Cardiac septum (tissue), 1 donor: ENCODE measurements around the gene ID4.

- PRO-cap: unidirectional peak, plus-strand start at chr6:17277573
These were observed 3.8 kb upstream of the RBM24 start for GRCh38 chr6:17277229-17277837.

DNA sequence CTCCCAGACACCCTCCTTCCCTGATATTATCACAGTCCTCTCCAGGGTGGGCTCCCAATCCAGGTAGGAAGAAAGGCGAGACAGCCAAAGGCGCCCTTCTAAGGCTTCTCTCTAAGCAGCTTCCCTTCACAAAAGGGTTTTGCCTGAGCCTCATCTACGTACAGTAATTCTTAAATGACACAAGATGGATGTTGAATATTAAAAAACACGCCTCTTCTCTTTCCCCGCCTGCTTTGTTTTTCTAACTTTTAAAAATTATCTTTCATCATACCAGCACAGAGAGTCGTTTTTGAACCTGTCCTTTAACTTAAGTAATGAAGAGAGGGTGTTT lies 2.1 kb upstream of the RBM24 start:
- PRO-cap: no peak

GRCh38 chr6:17297590-17298318 lies 16.6 kb downstream of the RBM24 start:
- PRO-cap: unidirectional peak, minus-strand start at chr6:17297834

DNA sequence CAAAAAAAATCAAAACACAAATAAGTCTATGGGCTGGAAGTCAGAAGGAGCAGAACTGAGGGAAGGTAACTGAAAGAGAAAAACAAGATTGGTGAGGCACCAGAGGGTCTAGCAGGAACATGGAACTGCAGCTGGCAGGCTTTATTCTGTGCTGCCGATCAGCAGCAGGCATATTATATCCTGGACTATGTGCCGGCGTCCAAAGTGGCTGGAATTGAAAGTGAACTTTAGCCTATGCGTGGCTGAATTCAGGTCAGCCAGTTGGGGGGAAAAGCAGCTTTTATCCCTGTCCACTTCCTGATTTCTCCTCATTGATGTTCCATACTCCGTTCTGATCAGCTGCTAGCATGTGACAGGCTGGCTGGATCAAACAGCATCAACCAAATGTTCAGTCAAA lies 98.9 kb downstream of the CAP2 start:
- PRO-cap: no peak

DNA sequence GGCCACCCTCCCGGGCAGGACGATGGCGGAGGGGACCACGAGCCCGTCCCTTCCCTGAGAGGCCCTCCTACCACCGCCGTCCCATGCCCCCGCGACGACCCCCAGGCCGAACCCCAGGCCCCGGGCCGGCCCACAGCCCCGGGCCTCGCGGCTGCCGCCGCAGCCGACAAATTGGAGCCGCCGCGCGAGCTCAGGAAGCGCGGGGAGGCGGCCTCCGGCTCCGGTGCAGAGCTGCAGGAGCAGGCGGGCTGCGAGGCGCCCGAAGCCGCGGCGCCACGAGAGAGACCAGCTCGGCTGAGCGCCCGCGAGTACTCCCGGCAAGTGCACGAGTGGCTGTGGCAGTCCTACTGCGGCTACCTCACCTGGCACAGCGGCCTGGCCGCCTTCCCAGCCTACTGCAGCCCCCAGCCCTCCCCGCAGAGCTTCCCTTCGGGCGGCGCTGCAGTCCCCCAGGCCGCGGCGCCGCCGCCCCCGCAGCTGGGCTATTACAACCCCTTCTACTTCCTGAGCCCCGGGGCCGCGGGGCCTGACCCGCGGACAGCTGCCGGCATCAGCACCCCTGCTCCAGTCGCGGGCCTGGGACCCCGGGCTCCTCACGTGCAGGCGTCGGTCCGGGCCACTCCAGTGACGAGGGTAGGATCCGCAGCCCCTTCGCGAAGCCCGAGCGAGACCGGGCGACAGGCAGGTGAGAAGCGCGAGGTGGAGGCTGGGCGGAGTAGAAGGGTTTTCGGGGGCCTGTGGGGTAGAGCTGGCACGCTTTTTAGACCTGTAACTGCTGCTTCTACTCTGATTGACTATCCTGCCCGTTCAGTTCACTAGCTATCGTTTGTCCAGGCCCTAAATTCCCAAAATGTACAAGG lies 565 bp downstream of the FAM8A1 start:
- PRO-cap: no peak

GRCh38 chr6:17705272-17705771 lies 1.4 kb downstream of the NUP153 start:
- PRO-cap: bidirectional peak, plus-strand start at chr6:17705612, minus-strand start at chr6:17705535

GRCh38 chr6:17715050-17715466 lies 8.3 kb upstream of the NUP153 start:
- PRO-cap: no peak

DNA sequence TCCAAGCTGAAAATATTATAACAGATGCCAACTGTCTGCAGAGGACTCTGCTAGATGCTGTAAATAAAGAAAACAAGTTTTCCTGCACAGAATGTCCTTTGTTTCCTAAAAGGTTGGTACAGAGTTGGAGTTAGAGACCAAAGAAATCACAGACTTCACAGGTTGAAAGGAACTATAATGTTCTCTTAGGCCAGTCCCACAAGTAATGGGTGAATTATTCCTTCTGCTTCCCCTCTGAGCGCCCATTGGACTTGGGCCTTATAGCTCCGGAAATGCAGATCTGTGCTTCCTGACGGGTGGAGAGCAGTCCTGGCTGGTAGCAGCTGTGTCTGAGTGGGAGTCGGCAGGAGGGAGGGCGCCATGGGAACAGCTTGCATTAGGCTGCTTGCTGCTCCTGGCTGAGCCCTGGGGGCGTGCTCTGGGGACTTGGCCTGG lies 18.3 kb upstream of the NUP153 start:
- PRO-cap: no peak

- PRO-cap: no peak
These were observed 102.0 kb upstream of the NUP153 start for GRCh38 chr6:17808585-17809341.

GRCh38 chr6:17811004-17811560 lies 104.4 kb upstream of the NUP153 start:
- PRO-cap: no peak

- PRO-cap: no peak
These were observed 119.5 kb downstream of the KIF13A start for GRCh38 chr6:17867768-17868486.

GRCh38 chr6:17907449-17908245 lies 79.8 kb downstream of the KIF13A start:
- PRO-cap: unidirectional peak, plus-strand start at chr6:17907963

GRCh38 chr6:18034698-18035234 lies 47.3 kb upstream of the KIF13A start:
- PRO-cap: no peak

DNA sequence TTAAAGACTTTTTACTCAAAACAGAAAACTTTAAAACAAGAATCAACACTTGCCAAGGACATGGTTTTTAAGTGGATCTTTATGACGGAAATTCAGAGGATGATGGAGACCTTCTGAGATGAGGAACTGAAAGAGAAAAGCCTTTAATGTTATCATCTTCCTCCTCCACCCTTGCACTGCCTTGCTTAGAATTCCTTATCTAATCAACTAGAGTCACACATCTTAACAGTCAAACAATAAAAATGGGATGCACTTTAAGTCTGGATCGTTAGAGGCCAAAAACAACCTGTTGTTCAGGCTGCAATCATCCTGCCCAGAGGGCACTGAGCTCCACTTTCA lies 66.0 kb upstream of the KIF13A start:
- PRO-cap: no peak

- PRO-cap: no peak
These were observed 50.8 kb downstream of the DEK start for GRCh38 chr6:18213358-18214035.

- PRO-cap: no peak
These were observed 44.8 kb downstream of the DEK start for GRCh38 chr6:18219404-18220100.

- PRO-cap: no peak
These were observed 14.8 kb downstream of the DEK start for GRCh38 chr6:18249560-18249939.

DNA sequence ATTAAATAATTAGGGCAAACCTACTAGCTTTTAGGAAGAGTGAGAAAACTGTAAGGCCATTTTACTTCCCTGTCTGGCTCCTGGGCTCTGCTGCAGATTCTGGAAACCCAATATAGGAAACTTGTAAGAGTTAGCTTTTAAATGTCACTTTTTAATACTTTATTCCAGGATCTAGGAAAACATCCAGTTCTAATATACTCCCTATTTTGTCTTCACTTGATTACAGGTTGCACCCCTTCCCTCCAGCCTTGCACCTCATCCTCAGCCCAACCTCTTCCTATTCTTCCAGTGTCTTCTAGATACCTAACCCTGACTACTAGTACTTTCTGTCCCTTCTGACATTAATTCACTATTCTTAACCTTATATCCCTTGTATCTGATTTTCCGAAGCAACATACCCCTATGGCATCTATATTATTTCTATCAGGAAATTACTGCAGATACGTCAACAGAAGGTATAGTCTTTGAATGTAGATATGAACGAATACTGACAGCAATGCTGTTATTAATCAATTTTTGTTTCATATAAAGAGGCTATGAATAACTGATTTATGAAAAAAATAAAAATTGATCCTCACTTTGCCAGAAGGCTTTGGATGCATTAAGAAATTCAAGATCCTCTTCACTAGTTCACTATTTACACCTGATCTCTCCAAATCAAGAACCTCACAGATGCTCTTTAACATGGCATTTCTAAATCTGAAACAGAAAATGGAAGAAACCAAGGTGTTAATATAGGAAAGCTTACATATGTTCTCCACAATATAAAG lies 9.0 kb downstream of the DEK start:
- PRO-cap: no peak

- PRO-cap: no peak
These were observed 979 bp downstream of the RNF144B start for GRCh38 chr6:18387851-18388806.

DNA sequence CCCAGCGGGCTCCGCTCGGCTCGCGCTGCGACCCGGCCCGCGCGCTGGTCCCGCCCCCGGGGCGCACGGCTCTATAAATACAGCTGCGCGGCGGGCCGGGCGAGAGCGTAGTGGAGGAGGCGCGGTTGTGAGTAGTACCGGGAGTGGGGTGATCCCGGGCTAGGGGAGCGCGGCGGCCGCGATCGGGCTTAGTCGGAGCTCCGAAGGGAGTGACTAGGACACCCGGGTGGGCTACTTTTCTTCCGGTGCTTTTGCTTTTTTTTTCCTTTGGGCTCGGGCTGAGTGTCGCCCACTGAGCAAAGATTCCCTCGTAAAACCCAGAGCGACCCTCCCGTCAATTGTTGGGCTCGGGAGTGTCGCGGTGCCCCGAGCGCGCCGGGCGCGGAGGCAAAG lies at the start of gene ID4:
Gene ID4 (plus strand): TSS at position 102 of the 393 bp plus-strand sequence.
- PRO-cap: bidirectional peak, plus-strand start at position 102 of the sequence, minus-strand start outside the sequence